ENCODE data around the genes USH1C, KCNC1, DBX1 and HTATIP2.

DNA sequence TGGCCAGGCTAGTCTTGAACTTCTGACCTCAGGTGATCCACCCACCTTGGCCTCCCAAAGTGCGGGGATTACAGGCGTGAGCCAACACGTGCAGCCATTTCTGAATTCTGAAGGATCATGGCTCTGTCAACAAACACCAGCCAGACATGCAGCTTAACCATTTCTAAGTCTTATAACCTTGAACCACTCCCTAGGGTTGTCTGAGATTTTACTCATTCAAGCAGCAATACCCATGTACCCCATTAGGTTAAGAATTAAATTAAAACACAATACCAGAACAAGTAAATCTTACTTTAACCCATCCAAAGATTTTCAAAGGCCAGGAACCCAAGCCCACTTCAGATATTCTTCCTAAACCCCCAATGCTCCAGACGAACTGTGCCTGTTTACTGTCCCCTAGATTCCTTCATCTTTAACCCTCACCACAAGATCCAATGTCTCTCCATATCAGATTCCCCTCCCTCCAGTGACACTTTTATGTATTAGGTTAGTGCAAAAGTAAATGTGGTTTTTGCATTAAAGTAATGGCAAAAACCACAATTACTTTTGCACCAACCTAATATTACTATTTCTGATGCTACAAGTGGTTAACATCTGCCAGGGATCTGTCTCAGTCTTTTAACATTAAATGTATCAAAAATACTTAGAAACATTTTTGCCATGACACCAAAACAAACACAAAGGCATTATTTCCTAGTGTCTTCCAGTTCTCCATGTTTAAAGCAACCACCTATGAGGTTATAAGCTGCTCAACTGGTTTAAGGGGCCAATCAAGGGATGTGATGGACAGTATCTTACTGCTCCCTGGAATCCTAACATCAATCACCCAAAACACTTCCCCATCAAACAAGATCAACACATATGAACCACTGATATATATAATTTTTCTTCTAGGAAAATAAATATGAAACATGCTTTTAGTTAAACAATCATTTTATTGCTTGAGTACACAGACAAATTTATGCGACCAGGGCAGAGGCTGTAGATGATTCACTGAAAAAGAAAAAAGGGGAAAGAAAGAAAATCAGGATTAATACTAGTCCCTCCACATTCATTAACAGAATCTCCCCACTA lies 3.7 kb downstream of the RPS13 start:
- RRBS, result no CpG with 5 or more reads among the region's 5 CpGs
CAGE:
- cytosol, long polyA plus RNA, result no peak
- long polyA plus RNA, result no peak
- nucleus, long polyA plus RNA, result no peak

GRCh38 chr11:17497957-17498556 lies 21.4 kb upstream of the ABCC8 start:
- RRBS, result no CpG with 5 or more reads among the region's 4 CpGs
CAGE:
- cytosol, long polyA plus RNA, result no peak
- long polyA plus RNA, result no peak
- nucleus, long polyA plus RNA, result no peak

DNA sequence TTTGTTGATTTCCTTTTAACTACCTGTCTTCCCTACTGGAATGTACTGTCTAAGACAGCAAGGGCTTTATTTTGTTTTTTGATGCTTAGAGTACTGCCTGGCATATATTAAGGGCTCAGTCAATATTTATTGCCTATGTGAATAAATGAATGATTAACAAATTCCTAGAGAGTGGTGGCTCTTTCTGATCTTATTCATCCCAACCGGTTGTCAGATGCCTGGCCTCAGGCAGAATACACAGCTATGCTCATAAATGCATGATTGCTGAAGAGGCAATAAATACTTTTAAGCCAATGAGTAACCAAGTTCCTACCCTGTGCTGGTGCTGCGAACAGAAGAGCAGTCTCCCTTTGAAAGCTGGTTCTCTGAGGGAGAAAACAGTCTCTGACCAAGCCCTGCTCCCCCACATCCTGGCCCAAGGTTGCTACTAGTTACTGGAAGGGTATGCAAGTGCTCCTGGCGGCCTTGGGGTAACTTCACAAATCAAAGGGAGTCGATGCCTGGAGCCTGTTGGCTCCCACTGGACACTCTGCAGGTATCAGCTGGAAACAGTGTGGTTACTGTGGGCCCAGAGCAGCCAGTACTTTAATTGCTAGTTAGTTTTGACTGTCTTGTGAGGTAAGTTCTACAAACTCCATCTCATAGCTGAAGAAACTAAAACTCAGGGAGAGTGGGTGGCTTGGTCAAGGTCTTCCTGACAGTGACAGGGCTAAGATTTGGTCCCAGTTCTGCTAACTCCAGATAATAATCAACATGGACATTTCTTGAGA lies 2.8 kb downstream of the USH1C start:
- RRBS, result no CpG with 5 or more reads among the region's 4 CpGs
CAGE:
- cytosol, long polyA plus RNA, result no peak
- long polyA plus RNA, result no peak
- nucleus, long polyA plus RNA, result no peak

DNA sequence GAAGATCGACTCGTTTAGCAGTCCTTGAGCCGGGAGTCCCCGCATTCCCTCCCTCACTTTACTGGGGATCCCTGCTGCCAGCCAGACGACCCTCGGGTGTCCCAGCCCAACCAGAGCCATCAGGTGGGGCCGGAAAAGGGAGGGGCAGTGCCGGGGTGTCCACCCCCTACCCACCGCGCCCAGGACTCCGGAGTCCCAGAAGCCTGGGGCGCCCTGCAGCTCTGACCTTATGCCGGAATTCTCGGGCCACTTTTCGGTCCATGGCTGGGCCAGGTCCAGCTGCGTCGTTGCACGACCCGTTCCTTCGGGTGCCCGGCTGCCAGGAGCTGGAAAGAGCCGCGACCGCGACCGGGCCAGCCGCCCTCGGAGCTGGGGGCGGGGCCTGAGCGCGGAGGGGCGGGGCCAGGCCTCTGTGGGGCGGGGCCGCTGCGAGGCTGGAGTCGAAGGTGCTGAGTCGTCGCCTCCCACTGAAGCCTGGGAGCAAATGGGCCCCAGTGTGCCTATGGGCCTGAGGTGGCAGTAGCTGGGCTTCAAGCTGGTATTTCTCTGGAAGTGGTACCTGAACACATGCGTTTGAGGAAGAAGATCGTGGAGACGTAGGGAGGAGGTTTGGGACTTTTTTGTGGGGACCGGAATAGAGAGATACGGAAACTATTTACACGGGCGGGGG lies at the start of gene USH1C:
Gene USH1C (minus strand): TSS at position 371 of the 670 bp plus-strand sequence.
- RRBS, result 7% methylated on average over 14 of the region's 45 CpGs
CAGE:
- cytosol, long polyA plus RNA, result no peak
- long polyA plus RNA, result no peak
- nucleus, long polyA plus RNA, result no peak

- RRBS, result no CpG with 5 or more reads among the region's 13 CpGs
CAGE:
- cytosol, long polyA plus RNA, result no peak
- long polyA plus RNA, result no peak
- nucleus, long polyA plus RNA, result no peak
These were observed 35.9 kb upstream of the MYOD1 start for GRCh38 chr11:17683151-17684242.

- RRBS, result 2% methylated on average over 75 of the region's 91 CpGs
CAGE:
- cytosol, long polyA plus RNA, result no peak
- long polyA plus RNA, result no peak
- nucleus, long polyA plus RNA, result no peak
These were observed at the start of gene KCNC1 for GRCh38 chr11:17734235-17735016. TSS of gene KCNC1 (plus strand) at chr11:17734781.

DNA sequence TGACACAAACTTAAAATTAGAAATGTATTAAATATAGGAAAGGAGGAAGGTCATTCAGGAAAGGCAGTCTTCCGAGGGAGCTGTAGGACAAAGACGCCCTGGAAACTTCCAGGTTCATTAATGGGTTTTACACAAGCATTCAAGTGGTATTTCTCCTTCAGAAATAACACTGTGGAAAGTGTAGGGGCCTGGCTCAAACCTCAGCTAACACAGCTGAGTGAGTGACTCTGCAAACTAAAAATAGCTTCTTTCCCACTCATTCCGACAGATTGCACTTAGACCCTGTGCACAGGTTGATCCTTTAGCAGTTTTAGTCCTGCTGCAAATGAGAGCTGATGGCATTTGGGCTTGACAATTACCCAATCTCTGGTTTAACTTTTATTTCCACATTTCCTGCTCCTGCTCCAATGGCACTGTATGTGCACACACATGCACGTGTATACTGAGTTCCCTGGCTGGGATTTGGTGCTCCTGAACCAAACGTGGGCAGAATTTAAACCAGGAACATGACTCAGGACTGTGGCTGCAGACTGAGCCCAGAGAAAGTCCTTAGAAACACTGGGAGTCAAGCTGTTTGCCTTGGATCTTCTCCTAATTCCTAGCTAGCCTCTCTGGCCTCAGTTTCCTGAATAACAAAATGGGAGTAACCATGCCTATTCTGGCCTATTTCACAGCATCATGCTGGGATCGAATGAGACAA lies 58.4 kb downstream of the SERGEF start:
- RRBS, result no CpG with 5 or more reads among the region's 6 CpGs
CAGE:
- cytosol, long polyA plus RNA, result no peak
- long polyA plus RNA, result no peak
- nucleus, long polyA plus RNA, result no peak

- RRBS, result no CpG with 5 or more reads among the region's 5 CpGs
CAGE:
- cytosol, long polyA plus RNA, result no peak
- long polyA plus RNA, result no peak
- nucleus, long polyA plus RNA, result no peak
These were observed 15.9 kb downstream of the SAA1 start for GRCh38 chr11:18281872-18282449.

GRCh38 chr11:18311765-18312529 lies 10.0 kb downstream of the HPS5 start:
- RRBS, result no CpG with 5 or more reads among the region's 8 CpGs
CAGE:
- cytosol, long polyA plus RNA, result no peak
- long polyA plus RNA, result no peak
- nucleus, long polyA plus RNA, result no peak

DNA sequence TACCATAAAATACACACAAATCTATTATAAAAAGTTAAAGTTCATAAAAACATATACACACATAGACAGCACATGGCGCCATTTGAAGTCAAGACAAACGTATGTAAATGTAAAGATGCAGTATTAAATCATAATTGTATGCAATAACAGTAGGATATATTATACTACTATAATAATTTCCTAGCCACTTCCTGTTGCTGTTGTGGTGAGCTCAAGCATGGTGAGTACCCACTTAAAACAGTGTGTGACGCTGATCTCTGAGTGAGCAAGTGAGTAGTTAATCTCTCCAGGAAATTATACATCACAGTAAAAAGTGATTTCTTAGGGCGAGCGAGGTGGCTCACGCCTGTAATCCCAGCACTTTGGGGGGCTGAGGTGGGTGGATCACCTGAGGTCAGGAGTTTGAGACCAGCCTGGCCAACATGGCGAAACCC lies 26.4 kb upstream of the TMEM86A start:
- RRBS, result no CpG with 5 or more reads among the region's 7 CpGs
CAGE:
- cytosol, long polyA plus RNA, result no peak
- long polyA plus RNA, result no peak
- nucleus, long polyA plus RNA, result no peak

DNA sequence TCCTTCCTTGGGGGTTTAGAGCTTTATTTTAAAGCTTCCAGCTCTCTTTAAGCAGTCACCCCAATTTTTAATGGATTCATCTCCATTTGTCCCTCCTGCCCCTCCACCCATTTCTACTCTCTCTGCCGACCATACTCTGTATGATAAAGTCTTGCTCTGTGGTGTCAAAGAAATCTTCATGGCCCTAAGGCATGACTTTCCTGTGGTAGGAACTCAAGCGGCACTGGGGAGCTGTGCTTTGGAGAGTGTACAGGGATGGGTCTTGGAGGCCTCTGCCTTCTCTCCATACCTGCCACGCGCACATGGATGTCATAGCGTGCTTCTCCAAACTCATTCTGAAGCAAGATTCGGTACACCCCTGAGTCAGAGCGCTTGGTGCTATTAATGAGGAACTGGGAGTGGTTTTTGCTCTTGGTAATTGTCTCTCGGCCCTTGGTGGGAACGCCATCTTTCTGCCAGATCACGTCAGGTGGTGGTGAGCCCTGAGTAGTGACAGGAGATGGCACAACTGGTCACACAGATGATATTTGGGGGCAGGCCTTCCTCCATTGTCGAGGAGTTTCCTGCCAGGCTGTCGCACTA lies 9.0 kb downstream of the TMEM86A start:
- RRBS, result no CpG with 5 or more reads among the region's 12 CpGs
CAGE:
- cytosol, long polyA plus RNA, result no peak
- long polyA plus RNA, result no peak
- nucleus, long polyA plus RNA, result no peak

GRCh38 chr11:19136468-19137009 lies 19.6 kb downstream of the ZDHHC13 start:
- RRBS, result no CpG with 5 or more reads among the region's 6 CpGs
CAGE:
- cytosol, long polyA plus RNA, result no peak
- long polyA plus RNA, result no peak
- nucleus, long polyA plus RNA, result no peak

DNA sequence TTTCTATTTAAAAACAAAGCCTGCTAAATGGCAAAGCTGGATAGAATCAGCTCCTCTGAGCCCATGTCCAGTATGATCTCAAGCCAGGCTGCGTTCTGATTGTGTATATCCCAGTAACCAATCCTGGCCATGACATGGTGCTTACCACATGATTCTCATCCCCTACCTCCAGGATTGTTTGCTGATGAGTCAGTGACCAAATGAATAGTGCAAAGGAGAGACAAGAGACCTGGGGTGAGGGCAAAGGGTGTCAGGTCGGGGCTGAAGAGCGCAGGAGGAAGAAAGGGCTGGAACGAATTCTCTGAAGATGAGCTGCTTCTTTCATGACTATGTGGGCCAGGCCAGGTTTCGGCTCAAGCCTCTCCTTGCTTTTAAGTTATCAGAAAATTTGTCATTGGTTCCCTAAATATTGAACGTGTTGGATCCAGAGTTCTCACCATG lies 36.7 kb upstream of the E2F8 start:
- RRBS, result no CpG with 5 or more reads among the region's 6 CpGs
CAGE:
- cytosol, long polyA plus RNA, result no peak
- long polyA plus RNA, result no peak
- nucleus, long polyA plus RNA, result no peak

DNA sequence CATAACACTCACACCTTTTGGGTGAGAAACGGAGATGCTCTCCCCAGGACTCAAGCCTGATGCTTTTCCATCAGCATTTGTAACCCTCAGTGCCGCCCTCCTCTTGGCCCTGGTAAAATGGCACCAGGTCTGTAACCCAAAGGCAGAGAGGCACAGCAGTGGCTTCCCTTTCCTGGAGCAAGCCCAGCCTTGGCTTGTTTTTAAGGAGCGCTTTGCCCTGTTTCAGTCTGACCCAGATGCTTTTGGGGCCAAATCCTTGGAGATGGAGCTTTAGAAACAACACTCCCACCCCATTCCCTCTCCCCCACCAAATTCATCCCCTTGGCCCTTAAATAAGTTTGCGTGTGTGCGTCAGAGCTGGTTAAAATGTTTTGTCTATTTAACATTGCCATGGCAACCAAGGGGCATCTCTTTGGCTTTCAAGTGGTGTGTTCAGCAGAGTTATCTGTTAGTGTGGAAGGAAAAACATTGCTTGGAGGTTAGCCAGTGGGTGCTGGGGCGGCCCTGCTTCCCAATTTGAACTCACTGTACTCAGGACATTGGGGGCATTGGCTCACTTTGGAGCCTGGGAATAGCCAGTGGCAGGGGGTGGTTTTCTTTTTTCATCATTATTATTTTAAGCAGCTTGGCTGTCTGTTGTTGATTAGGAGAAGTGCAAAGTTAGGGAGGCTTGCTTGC lies 134.2 kb downstream of the NAV2 start:
- RRBS, result no CpG with 5 or more reads among the region's 6 CpGs
CAGE:
- cytosol, long polyA plus RNA, result no peak
- long polyA plus RNA, result no peak
- nucleus, long polyA plus RNA, result no peak

- RRBS, result no CpG with 5 or more reads among the region's 7 CpGs
CAGE:
- cytosol, long polyA plus RNA, result no peak
- long polyA plus RNA, result no peak
- nucleus, long polyA plus RNA, result no peak
These were observed 123.3 kb downstream of the DBX1 start for GRCh38 chr11:20036952-20037334.

DNA sequence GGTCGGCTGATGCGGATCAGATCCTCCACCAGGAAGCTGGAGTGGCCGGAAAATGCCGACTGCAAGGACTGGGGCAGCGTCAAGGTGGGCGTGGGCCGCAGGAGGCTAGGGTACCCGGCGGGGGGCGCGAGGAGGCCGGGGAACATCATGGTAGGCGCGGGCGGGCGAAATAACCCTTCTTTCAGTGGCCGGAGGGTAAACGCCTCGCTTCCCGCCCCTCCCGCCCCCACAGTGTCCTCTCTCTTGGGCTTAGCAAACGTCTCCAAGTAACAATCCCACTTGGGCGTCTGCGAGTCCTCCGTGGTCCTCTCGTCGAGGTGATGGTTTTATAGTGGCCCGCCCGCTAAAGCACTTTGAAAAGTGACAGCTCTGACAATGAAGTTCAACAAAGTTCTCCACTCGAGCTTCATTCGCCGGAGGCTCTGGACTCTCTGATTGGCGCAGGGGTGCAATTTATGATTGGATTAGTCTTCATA lies at the start of gene DBX1:
Gene DBX1 (minus strand): TSS at position 300 of the 476 bp plus-strand sequence.
- RRBS, result 4% methylated on average over 13 of the region's 33 CpGs
CAGE:
- cytosol, long polyA plus RNA, result no peak
- long polyA plus RNA, result no peak
- nucleus, long polyA plus RNA, result no peak

- RRBS, result 5% methylated on average over 33 of the region's 74 CpGs
CAGE:
- cytosol, long polyA plus RNA, result start-site peak on the plus strand at chr11:20363712-20363801, 1,515 reads
- long polyA plus RNA, result start-site peak on the plus strand at chr11:20363712-20363802, 1,301 and 764 reads in 2 replicates
- nucleus, long polyA plus RNA, result start-site peak on the plus strand at chr11:20363735-20363798, 535 reads
These were observed at the start of gene HTATIP2 for GRCh38 chr11:20363423-20364730. TSS of gene HTATIP2 (plus strand) at chr11:20363714.

- RRBS, result no CpG with 5 or more reads among the region's 4 CpGs
CAGE:
- cytosol, long polyA plus RNA, result no peak
- long polyA plus RNA, result no peak
- nucleus, long polyA plus RNA, result no peak
These were observed 1.1 kb downstream of the FANCF start for GRCh38 chr11:22624589-22624913.

DNA sequence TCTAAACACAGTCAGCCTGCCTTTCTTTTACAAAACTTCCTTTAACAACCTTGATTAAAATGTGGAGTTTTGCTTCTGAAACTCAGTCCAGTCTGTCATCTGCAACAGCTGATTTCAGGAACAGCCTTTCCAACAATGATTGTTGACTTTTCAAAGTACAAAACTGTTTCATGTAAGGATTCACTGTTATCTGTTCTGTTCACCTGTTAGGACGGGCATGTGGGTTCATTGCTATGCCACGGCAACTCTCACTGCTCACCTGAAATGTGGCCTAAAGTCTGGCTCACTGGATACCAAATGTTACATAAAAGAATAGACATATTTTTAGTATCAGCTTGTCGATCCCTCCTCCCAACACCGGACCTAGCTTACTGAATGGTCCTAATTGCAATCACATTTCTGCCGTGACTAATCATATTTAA lies 242.8 kb downstream of the LUZP2 start:
- RRBS, result no CpG with 5 or more reads among the region's 5 CpGs
CAGE:
- cytosol, long polyA plus RNA, result no peak
- long polyA plus RNA, result no peak
- nucleus, long polyA plus RNA, result no peak

DNA sequence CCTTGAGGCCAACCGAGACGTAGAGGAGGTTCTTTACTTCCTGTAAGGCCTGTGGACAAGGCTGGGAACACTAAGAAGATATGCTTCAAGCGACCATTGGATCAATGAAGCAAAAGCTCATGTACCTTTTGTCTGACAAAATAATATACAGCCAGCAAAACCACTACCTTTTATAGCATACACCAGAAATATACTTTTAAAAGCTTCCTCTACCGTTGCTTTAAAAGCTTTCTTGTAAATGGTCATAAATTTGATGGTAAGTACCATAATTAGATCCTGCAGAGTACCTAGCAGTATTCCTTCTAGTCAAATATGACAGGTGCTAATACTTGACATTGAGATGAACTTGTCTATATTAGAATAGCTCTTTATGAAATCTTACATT lies 340.5 kb upstream of the ANO3 start:
- RRBS, result no CpG with 5 or more reads among the region's 4 CpGs
CAGE:
- cytosol, long polyA plus RNA, result no peak
- long polyA plus RNA, result no peak
- nucleus, long polyA plus RNA, result no peak